HEK293 (cell line): ENCODE measurements around a stretch of chr22.

GRCh38 chr22:26573219-26573716 is 16.7 kb downstream of the TPST2 start:
- PRO-cap: no peak
- RRBS, 2 experiments: no CpG with 5 or more reads among the region's 8 CpGs

- PRO-cap: no peak
- RRBS, 2 experiments: no CpG with 5 or more reads among the region's 12 CpGs
Observed at GRCh38 chr22:26642601-26643542, 21.1 kb downstream of the CRYBA4 start.

DNA sequence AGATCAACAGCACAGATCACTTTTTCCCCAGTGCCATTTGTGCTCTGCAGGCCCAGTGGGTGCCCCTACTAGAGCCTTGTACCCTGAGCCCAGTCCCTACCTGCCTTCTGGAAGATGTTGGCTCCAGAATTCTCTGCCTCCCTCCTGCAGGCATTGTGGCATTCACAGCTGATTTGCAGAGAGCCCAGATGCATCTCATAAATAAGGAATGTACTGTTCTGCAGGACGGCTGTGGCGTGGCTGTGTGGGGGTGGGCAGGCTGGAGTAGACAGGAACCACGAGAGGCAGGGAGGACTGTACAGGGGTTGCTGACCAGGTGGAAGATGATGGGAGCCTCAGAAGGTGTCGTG is 24.4 kb downstream of the CRYBA4 start:
- PRO-cap: no peak
- RRBS, 2 experiments: no CpG with 5 or more reads among the region's 4 CpGs

GRCh38 chr22:26663461-26663999 is 41.8 kb downstream of the CRYBA4 start:
- PRO-cap: no peak
- RRBS, 2 experiments: no CpG with 5 or more reads among the region's 7 CpGs

- PRO-cap: no peak
- RRBS, 2 experiments: no CpG with 5 or more reads among the region's 5 CpGs
Observed at GRCh38 chr22:26714171-26714554, 92.4 kb downstream of the CRYBA4 start.

- PRO-cap: no peak
- RRBS, 2 experiments: no CpG with 5 or more reads among the region's 12 CpGs
Observed at GRCh38 chr22:26740133-26740810, 118.5 kb downstream of the CRYBA4 start.

- PRO-cap: no peak
- RRBS, 2 experiments: no CpG with 5 or more reads among the region's 6 CpGs
Observed at GRCh38 chr22:26834665-26835260, 213.0 kb downstream of the CRYBA4 start.

- PRO-cap: no peak
- RRBS, 2 experiments: no CpG with 5 or more reads among the region's 12 CpGs
Observed at GRCh38 chr22:26902602-26903185, 280.9 kb downstream of the CRYBA4 start.

DNA sequence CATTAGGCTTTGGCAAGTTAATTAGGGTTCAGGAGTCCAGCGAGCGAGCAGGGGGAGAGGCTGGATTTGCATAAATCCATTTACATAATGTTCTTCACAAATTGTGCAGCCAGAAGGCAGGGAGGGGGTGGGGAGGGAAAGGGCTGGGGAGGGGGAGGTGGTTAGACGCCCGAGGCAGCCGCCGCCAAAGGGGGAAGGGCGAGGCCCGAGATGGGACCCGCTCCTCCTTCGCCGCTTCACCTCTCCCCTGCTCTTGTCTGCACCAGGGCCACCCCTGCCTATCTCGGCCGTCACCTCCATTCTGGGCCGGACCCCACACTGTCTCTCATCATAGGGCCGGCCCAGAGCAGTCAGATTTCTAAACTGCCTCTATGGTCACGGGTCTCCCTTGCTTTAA is 281.7 kb downstream of the CRYBA4 start:
- PRO-cap: no peak
- RRBS, 2 experiments: 9 to 73% methylated on average over 1 to 2 of the region's 16 CpGs

DNA sequence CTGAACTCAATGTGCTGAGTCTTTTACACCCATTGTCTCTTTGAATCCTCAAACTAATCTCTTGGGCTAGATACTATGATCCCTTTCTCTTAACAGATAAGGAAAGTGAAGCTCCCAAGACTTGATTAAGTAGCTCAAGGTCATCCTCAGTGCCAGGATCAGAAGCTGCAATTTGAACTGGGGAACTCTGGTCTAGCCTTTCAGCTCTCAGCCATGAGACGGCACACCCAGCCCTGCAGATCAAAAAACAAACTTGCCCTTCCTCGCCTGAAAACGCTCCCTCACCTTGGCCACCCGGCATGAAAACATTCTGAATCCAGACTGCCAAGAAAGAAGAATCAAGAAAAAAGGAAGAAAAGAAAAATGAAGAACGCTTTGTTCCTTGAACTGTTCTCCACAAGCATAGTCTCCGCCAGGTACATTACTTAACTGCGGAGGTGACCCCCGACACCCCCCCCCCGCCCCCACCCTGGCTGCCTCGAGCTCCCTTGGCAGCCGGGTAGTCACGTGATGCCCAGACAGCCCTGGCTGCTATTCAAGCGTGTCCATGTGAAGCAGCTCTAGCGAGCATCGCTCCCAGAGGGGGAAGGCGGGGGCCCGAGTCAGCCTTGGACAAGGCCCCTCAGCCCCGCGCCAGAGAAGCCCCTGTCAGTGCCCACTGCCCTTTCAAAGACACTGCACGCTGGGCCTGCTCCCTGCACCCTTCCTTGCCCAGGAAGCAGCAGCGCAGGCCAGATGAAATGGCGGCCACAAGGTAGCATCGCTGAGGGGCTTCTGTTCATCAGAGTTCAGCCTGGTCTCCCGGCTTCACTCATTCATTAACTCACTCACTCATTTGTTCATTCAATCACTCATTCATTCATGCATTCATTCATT is 486.9 kb downstream of the CRYBA4 start:
- PRO-cap: no peak
- RRBS, 2 experiments: no CpG with 5 or more reads among the region's 24 CpGs

DNA sequence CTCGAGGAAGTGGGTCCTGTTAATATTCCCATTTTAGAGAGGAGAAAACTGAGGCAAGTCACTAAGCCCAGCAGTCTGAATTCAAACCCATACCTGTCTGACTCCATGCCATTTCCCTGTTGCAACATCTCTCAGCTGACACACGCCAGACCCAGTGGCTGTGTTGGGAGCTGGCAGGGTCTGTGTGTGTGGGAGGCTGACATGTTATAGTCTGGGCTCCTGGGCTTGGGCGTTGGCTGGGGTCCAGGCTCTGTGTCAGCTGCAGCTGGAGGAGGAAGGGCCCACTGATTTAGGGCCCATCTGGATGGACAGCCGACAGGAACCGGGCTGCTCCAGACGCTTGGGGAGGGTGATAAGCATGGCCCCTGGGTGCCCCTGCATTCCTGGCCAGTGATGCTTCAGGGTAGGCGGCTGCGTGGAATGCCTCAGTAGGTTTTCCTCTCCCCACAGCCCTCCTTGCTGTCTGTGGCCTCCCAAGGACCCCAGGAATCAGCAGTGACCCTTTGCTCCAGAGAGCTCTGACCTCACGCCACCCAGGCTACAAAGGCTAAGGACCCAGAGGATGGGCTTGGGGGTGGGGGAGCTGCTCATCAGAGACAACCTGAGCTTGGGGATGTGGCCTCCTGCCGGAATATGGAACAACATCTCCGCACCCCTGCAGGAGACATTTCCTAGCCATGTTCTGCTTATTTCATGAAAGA is 562.4 kb downstream of the MN1 start:
- PRO-cap: no peak
- RRBS, 2 experiments: no CpG with 5 or more reads among the region's 11 CpGs

- PRO-cap: no peak
- RRBS, 2 experiments: 17 to 32% methylated on average over 1 of the region's 9 CpGs
Observed at GRCh38 chr22:27416672-27417263, 384.8 kb downstream of the MN1 start.

DNA sequence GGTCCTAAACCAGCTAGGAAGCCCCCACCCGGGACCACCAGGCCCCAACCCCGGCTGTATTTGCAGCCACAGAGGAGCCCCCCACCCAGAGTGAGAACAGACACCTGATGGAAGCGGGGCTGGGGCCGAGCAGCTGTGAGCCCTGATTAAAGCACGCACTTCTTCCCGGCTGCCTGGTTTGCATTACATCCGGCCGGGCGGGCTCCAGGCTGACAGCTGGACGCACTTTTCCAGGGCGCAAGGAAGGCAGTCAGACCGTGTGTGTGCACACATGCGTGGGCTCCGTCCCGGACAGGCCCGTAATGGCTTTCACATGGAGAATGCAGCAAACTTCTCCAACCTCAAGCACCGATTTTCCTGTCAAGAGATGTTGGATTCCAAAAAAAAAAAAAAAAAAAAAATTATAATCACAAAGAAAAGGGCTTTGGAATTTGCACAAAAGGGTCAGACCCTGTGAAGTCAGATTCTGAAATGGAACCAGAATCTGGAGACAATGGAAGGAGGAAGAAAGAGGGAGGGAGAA is 365.7 kb downstream of the MN1 start:
- PRO-cap: no peak
- RRBS, 2 experiments: 84 to 94% methylated on average over 4 to 9 of the region's 17 CpGs

DNA sequence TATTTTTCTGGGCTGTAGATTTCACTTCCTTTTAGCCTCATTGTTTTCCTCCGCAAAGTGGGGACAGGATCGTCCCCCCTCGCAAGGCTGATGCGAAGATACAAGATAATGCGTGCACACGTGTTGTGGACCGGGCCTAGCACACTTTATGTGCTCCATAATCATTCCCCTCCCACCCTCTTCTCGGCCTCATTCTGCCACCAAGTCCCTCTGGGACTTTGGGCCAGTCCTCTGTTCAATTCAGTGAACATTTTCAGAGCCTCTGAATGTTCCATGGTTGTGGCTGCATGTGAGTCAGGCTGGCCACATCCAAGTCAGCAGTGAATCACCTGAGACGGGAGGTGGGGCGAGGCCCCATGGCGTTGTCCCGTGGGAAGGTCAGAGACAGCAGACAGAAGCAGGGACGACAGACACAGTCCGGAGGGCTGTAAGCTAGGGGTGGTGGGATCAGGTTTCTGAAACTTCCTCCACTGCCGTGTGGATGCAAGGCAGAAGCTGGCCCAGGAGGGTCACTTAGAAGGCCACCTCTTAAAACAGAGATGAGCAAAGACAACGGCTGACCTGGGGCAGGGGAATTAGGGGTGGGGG is 324.9 kb downstream of the MN1 start:
- PRO-cap: no peak
- RRBS, 2 experiments: no CpG with 5 or more reads among the region's 16 CpGs

DNA sequence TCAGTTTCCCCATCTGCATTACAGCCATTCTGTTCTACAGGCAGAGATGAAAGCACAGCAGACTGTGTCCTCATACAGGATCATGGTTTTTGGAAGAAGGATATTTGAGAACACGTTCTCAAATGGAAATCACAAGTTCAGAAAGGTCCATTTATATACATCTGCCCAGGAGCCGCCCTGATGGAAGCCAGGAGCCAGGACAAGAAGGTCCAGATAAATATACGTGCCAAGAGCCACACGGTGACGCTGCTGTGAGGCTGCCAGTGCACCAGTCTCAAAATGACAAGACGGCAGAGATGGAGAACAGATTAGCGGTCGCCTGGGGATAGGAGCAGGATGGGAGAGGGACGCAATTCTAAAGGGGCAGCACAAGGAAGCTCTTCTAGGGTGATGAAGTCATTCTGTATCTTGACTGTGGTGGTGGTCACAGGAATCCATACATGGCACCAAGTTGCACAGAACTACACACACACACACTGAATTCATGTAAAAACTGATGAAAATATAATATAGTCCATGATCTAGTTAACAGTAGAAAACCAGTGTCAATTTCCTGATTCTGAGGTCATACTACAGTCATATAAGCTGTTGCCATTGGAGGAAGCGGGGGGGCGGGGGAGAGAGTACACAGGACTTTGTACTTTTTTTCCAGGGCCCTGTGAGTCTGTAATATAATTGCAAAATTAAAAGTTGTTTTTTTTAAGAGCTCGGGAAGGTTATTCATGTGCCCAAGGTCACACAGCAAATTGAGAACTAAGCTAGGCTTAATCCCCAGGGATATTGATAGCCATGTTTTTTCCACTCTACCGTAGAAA is 312.6 kb downstream of the MN1 start:
- PRO-cap: no peak
- RRBS, 2 experiments: no CpG with 5 or more reads among the region's 13 CpGs

GRCh38 chr22:27780133-27780585 is 21.4 kb downstream of the MN1 start:
- PRO-cap: no peak
- RRBS, 2 experiments: no CpG with 5 or more reads among the region's 10 CpGs

- PRO-cap: no peak
- RRBS, 2 experiments: no CpG with 5 or more reads among the region's 5 CpGs
Observed at GRCh38 chr22:27793173-27793535, 8.4 kb downstream of the MN1 start.

DNA sequence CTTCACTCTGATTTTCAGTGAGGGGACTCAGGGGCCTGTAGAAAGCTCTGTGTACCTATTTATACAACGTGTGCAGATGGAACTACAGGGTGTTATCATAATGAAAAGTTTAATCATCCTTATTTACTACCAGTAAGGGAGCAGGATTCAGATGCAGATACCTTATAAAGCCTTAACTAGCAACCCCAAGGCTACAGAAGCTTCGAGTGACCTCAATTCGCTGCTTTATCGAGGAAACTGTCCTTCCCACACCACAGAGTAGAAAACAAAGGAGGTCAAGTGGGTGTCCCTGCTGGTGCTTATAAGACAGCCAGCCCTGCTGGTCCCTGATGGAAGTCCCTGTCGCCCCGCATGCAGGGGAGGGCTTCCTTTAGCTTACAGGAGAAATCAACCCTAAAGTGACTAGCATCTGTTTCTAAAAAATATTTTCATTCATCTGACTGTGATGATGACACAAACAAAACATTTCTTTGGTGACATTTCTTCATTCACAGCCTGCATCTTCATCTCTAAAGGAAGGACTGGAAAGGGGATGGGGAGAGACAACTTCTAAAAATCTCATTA is 7.3 kb downstream of the MN1 start:
- PRO-cap: no peak
- RRBS, 2 experiments: no CpG with 5 or more reads among the region's 6 CpGs

DNA sequence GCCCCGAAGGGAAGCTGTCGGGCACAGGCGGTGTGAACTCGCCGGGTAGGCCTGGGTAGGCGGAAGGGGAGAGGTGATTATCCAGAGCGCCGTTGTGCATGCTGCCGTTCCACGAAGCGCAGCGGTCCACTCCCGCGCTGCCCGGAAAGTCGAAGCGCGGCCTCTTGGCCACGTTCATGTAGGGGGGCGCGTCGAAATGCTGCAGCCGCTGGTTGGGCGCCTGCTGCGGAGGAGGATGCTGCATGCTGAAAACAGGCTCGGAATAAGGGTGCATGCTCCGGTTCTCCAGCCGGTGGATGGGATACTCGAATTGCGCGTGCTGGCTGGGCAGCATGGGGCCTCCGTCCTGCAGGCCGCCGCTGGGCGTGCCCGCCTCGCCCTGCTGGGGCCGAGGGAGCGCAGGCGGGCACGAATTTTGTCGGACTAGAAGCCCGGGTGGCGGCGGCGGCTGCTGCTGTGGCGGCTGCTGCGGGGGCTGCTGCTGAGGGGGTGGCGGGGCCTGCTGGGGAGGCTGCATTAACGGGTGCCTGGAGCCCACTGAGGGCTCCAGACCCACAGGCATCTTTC is 2.5 kb downstream of the MN1 start:
- PRO-cap: no peak
- RRBS, 2 experiments: 96 to over 99% methylated on average over 6 to 12 of the region's 50 CpGs

- PRO-cap: no peak
- RRBS, 2 experiments: no CpG with 5 or more reads among the region's 7 CpGs
Observed at GRCh38 chr22:27851524-27852234, 50.1 kb upstream of the MN1 start.